GM19239 (cell line): ENCODE results near the genes CDKN2B and NOL6.

GRCh38 chr9:21996282-21997041, 12.6 kb downstream of the CDKN2B start:
- RRBS, result no CpG with 5 or more reads among the region's 17 CpGs

GRCh38 chr9:22009039-22009663, at the start of gene CDKN2B:
Gene CDKN2B (minus strand): TSS chr9:22009305.
- RRBS, result 3% methylated on average over 13 of the region's 49 CpGs

- RRBS, result no CpG with 5 or more reads among the region's 4 CpGs
These were observed 104.8 kb upstream of the CDKN2B start for GRCh38 chr9:22113778-22114459.

GRCh38 chr9:27110322-27110707, 1.3 kb downstream of the TEK start:
- RRBS, result no CpG with 5 or more reads among the region's 5 CpGs

DNA sequence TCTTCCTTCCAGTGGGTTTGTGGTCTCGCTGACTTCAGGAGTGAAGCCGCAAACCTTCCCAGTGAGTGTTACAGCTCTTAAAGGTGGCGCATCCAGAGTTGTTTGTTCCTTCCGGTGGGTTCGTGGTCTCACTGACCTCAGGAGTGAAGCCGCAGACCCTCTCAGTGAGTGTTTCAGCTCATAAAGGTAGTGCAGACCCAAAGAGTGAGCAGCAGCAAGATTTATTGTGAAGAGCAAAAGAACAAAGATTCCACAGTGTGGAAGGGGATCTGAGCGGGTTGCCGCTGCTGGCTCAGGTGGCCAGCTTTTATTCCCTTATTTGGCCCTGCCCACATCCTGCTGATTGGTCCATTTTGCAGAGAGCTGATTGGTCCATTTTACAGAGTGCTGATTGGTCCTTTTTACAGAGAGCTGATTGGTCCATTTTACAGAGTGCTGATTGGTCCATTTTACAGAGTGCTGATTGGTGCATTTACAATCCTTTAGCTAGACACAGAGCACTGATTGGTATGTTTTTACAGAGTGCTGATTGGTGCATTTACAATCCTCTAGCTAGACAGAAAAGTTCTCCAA, 29.0 kb downstream of the TEK start:
- RRBS, result no CpG with 5 or more reads among the region's 8 CpGs

DNA sequence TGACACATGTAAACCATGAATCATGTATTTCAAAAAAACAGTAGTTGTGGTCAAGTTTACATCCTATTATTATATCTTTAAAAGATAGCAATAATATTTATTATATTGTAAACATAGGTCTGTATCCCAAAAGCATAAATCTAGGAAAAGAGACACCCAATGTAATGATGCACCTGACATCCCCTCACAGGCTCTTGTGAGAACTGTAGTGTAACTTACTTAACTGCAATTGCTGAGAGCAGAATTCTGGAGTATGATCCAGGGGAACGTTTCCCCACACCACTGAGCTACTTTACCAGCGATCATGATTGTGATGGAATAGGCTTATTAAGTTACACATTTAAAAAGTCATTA, 18.3 kb upstream of the MOB3B start:
- RRBS, result no CpG with 5 or more reads among the region's 2 CpGs

GRCh38 chr9:27572486-27573343, 566 bp downstream of the C9orf72 start:
- RRBS, result 1% methylated on average over 21 of the region's 48 CpGs

DNA sequence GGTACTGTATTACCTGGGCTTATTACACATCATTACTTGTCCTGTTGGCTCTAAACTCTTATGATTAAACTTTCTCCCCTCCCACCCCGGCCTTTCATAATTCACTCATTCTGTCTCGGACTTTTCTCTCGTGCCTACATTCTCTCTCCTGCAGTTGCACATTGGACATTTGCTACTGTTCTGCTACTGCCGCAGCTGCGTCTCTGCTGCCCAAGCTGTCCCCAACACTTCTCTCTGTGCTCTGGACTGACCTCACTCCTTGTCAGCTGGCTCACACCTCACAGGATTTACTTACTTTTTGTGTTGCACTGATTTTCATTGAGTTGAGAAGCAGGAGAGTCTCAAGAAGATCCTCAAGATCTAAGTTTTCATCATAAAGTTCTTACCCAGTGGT, 53.2 kb upstream of the C9orf72 start:
- RRBS, result no CpG with 5 or more reads among the region's 5 CpGs

- RRBS, result no CpG with 5 or more reads among the region's 5 CpGs
These were observed 2.0 kb upstream of the SMIM27 start for GRCh38 chr9:32550105-32550461.

- RRBS, result no CpG with 5 or more reads among the region's 8 CpGs
These were observed 4.3 kb downstream of the DNAJA1 start for GRCh38 chr9:33028891-33030240.

- RRBS, result no CpG with 5 or more reads among the region's 7 CpGs
These were observed 4.7 kb upstream of the SMU1 start for GRCh38 chr9:33081019-33081746.

GRCh38 chr9:33157817-33158306, 9.3 kb downstream of the B4GALT1 start:
- RRBS, result no CpG with 5 or more reads among the region's 5 CpGs

GRCh38 chr9:33167909-33168335, 786 bp upstream of the B4GALT1 start:
- RRBS, result 4% methylated on average over 4 of the region's 10 CpGs

DNA sequence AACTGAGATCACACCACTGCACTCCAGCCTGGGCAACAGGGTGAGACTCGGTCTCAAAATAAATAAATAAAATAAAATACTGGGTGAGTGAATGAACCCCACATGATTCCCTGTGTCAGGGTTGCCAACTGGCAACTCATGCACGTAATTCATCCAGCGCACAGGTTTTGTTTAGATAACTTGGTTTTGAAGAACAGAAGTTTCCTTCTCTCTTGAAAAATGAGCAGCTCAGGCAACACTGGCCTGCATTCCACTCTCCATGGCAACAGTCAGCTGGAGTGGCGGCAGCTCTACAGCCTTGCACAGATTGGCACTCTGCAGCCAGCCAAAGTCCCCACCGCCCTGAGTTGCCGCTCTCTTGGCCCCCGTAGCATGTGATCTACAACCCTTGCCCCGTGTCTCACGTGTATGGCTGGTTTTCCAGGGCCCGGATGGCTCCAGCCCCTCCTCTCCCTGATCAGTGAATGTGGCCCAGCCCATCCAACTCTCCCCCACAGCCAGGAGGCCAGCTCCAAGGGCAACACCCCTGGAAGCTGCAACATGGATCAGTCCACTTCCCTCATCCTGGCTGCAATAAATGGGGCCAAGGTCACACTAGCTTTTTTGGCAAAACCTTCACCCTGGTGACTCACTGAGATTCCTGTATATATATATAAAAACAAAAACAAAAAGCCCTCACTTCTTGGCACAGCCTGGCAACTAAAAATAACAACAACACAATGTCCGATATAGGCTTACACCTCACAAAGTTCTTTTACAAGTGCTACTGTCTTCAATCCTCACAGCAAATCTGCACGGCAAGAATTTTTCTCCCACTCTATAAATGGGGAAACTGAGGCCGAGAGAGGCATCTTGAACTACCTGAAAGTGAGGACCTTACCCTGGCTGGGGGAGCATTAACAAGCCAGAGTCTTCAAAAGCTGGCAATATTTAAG, 11.0 kb downstream of the AQP7 start:
- RRBS, result no CpG with 5 or more reads among the region's 13 CpGs

DNA sequence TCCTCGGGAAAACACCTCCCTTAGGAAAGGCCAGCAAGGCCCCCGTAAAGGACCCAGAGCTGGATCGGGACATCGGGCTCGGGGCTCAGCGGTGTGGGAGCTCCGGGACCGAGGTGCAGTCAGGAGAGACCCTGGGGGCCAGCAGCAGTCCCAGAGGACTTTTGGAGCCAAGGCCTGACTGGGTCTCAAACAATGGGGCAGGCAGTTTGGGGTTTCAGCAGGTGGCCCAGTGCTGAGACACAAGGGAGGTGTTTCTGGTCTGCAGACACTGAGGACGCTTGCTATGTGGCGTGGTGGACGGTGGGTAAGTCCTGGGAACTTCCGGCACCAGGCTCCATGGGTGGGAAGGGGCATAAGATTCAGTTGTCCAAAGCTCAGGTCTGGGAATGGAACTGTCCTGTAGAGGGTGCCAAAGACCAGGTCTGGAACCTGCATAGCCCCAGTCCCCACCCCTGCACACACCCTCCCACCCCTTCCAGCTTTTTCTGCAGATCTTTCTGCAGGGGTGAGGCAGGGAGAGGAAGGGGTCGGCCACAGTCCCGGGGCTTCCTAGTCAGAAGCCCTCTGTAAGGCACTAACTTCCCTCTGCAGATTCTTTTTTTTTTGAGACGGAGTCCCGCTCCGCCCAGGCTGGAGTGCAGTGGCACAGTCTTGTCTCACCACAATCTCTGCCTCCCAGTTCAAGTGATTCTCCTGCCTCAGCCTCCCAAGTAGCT, 925 bp upstream of the AQP7 start:
- RRBS, result no CpG with 5 or more reads among the region's 17 CpGs

- RRBS, result no CpG with 5 or more reads among the region's 8 CpGs
These were observed 3.6 kb downstream of the AQP3 start for GRCh38 chr9:33443622-33444281.

DNA sequence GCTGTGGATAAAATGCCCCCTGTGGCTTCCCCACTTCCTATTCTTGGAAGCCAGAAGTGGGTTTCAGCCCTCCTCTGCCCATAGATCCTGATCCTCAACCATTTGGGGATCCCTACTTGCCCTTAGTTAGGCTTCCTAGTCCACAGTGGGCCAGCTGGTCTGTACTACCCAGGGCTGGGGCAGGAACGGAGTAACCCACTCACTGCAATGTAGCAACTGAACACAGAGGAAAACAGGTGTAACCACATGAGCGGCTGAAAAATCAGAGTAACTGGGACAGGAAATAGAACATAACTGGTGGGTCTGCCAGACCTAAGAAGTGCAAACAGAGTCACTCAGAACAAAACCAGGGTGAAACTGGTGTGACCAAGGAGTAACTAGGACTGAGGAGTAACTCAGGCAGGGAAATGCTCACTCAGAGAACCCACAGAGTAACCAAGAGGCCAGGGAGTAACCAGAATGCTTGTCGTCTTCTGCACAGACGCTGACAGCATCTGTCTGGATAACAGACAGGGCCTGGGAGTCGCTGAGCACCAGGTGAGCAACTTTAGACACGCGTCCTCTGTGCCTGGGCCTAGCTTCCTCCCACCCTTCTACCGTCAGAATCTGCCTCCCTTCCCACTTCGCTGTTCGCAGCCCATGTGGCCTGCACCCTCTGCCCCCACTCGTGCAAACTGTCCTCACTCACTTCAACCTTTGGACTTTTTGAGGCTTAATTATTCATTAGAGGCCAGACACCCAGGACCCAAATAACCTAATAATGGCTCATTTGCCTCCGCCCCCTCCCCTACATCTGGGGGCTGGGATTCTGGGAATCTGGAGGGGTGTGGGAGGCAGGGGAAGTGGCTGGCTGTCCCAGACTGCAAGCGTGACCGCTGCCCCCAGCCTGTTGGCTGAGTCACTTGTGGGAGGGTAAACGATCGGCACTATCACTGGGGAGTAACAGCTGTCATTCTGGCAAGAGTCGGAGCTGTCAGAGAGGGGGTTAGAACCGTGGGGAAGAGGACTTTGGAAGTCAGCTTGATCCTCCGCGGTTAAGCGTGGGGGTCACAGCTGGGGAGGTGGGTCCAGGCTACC, 797 bp downstream of the AQP3 start:
- RRBS, result no CpG with 5 or more reads among the region's 21 CpGs

GRCh38 chr9:33461820-33462578, 11.7 kb downstream of the NOL6 start:
- RRBS, result no CpG with 5 or more reads among the region's 6 CpGs

GRCh38 chr9:33473337-33473989, at the start of gene NOL6:
Gene NOL6 (minus strand): TSS chr9:33473924.
- RRBS, result 4% methylated on average over 3 of the region's 27 CpGs

- RRBS, result no CpG with 5 or more reads among the region's 8 CpGs
These were observed 96.9 kb downstream of the ANKRD18B start for GRCh38 chr9:33620810-33621453.